Diencephalon (tissue), 2 donors: ENCODE data around the genes HNRNPH3, KIFBP and TACR2.

- RAMPAGE, long total RNA: no peak
Measured at GRCh38 chr10:63242131-63242538, 109.0 kb downstream of the NRBF2 start.

GRCh38 chr10:63554742-63555246 is 33.6 kb downstream of the REEP3 start:
- RAMPAGE, long total RNA: no peak

GRCh38 chr10:63629923-63630406 is 108.8 kb downstream of the REEP3 start:
- RAMPAGE, long total RNA: no peak

DNA sequence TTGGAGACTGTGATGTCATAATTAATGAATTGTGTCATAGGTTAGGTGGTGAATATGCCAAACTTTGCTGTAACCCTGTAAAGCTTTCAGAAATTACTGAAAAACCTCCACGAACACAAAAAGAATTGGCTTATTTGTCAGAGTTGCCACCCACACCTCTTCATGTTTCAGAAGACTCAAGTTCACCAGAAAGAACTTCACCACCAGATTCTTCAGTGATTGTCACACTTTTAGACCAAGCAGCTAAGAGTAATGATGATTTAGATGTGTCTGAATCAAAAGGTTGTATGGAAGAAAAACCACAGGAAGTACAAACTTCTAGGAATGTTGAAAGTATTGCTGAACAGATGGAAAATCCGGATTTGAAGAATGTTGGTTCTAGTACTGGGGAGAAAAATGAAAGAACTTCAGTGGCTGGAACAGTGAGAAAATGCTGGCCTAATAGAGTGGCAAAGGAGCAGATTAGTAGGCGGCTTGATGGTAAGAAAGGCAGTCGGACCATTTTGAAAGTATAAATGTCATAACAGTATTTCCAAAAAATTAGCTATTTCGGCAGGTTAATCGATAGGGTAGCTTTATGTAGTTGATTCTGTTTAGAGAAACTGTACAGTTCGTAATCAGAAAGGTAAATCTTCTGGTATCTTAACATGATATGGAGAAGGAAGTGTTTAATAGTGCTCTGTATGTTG is 28.2 kb downstream of the SIRT1 start:
- RAMPAGE, long total RNA: no peak

- RAMPAGE, long total RNA: no peak
Measured at GRCh38 chr10:68005417-68006144, 69.5 kb downstream of the HERC4 start.

DNA sequence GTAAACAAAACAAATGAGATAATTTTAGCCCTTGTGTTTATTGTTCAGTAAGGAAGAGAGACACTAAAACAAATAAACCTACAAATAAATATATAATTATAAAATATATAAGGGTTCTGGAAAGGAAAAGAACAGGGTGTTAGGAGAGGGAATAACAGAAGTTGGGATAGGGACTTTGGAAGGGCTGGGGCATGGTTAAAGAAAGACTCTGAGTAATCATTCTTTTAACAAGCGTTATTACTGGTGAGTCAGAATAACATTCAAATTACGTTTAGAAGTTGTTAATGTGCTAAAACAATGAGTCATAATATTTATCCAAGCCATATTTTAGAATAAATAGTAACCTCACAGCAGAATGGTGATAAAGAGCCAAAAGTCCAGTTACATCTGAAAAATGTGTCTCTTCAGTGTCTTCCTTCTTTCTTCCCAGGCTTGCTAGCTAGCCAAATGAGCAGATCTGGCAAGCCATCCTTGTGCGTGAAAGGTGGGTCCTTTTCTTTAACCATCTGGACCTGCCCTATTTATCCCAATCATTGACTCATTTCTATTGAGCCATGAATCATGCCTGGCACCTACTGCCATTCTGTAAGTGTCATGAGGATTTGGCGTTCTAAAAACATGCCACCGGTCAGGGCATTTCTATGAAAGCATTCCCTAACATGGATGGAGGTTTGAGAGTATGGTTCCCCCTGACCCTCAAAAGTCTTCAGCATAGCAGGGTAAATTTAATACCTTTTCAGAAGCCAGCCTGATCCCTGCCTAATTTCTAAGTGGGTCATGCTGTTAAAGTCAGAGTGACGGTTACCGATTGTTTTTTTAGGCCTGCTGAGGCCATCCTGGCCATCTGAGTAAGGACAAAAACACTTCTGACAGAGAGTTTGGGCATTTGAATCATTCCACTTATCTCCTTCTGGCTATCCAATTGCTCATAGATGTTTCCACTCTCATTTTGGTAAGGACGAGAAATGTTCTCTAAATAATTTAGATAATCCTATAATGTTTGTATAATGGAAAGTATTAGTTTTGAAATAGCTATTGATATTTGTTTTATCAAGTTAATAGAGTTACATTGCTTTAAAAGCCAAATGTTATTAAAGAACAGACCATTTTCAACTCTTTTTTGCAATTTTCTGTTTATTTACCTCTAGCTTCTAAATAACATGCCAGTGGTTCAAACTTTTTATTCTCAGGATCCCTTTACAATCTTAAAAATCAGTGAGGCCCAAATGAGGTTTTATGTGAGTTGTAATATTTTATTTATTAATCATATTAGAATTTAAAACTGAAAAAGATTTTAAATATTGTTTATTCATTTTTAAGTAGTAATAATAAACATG is 27.0 kb downstream of the MYPN start:
- RAMPAGE, long total RNA: no peak

- RAMPAGE, long total RNA: no peak
Measured at GRCh38 chr10:68318424-68318827, 13.4 kb upstream of the HNRNPH3 start.

GRCh38 chr10:68332003-68332215 is at the start of gene HNRNPH3:
Gene HNRNPH3, plus strand, starts transcription at chr10:68332064.
- RAMPAGE, long total RNA: start-site peak on the plus strand at chr10:68332037-68332115, 1,697 and 2,005 reads in 2 replicates

DNA sequence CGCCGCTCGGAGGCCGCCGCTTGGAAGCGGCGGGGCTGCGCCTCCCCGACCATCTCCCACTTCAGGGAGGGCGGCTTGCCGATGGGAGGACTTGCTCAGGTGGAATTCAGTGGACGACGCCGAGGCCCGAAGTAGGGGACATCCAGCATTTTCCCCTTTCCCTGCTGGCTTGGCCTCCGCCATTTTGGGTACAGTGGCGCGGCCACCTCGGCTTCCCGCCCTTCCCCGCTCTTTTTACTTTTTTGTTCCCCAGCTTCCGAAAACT is 389 bp downstream of the HNRNPH3 start:
- RAMPAGE, long total RNA: no peak

- RAMPAGE, long total RNA: no peak
Measured at GRCh38 chr10:68342265-68343490, 9.9 kb upstream of the PBLD start.

- RAMPAGE, long total RNA: no peak
Measured at GRCh38 chr10:68526542-68526855, 824 bp downstream of the SLC25A16 start.

- RAMPAGE, long total RNA: no peak
Measured at GRCh38 chr10:68562570-68562929, 2.4 kb downstream of the TET1 start.

GRCh38 chr10:68988419-68989469 is at the start of gene KIFBP:
Gene KIFBP, plus strand, starts transcription at chr10:68988803.
- RAMPAGE, long total RNA: no peak

GRCh38 chr10:69232729-69233445 is 12.8 kb downstream of the HKDC1 start:
- RAMPAGE, long total RNA: no peak

DNA sequence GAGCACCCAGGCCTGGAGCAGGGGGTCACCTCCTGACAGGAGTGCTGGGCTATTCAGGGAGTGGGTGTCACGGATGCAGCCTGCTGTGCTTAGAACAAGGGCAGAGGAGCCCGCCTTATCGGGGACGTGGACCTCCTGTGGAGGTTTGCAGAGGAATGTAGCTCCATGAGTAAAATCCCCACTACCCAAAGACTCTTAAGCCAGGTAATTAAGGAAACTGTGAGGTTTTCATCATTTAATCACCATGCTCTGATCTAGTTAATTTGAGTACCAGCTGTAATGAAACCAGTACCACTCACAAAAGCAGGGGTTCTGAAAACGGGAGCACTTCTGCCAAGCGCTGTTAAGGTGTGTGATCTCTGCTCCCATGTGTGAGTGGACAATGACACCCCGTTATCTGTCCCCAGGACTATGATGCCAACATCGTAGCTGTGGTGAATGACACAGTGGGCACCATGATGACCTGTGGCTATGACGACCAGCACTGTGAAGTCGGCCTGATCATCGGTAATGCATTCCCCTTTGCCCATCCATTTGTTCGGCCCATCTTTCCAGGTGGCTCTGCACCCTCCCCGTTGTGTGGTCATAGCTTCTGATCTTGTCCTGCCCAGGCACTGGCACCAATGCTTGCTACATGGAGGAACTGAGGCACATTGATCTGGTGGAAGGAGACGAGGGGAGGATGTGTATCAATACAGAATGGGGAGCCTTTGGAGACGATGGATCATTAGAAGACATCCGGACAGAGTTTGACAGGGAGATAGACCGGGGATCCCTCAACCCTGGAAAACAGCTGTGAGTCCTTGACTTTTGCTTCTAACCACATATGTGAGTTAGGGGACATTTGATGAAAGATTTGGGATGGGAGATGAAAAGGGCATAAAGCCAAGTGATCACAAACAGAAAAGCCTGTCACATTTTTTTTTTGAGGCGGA is 47.6 kb downstream of the TACR2 start:
- RAMPAGE, long total RNA: no peak

GRCh38 chr10:69389765-69390544 is 26.8 kb downstream of the TACR2 start:
- RAMPAGE, long total RNA: no peak

- RAMPAGE, long total RNA: no peak
Measured at GRCh38 chr10:69391774-69392567, 24.7 kb downstream of the TACR2 start.

DNA sequence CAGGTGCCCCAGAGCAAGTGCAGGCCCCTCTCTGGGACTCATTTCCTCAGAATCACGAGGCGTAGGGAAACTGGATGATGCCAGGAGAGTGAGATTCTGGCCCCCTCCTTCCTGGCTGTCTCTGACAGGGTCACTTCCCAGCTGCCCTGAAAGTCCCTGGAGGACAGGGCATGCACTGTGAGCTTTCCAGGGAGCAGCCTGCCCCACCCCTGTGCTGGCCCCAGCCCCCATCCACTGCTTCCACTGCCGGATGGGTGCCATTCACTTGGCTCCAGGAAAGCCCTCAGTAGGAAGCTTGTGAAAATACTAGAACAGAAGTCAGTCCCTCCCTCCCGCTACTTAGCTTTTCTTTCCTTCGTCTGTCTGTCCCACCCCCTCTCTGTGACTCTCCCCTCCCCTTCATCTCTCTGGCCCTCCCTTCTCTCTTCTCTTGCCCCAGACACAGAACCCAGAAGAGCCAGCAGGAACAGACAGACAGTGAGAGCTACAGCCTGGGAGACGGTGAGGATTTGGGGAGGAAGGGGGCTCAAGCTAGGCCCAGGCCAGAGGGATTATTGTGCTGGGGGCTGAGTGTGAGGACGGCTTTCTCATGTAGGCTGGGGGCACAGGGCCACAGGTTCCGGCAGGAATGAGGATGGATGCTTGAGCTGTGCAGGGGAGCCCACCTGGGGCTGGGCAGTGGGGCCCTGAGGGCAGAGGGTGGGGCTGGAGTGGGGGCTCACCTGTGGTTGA is 10.2 kb downstream of the TACR2 start:
- RAMPAGE, long total RNA: no peak

DNA sequence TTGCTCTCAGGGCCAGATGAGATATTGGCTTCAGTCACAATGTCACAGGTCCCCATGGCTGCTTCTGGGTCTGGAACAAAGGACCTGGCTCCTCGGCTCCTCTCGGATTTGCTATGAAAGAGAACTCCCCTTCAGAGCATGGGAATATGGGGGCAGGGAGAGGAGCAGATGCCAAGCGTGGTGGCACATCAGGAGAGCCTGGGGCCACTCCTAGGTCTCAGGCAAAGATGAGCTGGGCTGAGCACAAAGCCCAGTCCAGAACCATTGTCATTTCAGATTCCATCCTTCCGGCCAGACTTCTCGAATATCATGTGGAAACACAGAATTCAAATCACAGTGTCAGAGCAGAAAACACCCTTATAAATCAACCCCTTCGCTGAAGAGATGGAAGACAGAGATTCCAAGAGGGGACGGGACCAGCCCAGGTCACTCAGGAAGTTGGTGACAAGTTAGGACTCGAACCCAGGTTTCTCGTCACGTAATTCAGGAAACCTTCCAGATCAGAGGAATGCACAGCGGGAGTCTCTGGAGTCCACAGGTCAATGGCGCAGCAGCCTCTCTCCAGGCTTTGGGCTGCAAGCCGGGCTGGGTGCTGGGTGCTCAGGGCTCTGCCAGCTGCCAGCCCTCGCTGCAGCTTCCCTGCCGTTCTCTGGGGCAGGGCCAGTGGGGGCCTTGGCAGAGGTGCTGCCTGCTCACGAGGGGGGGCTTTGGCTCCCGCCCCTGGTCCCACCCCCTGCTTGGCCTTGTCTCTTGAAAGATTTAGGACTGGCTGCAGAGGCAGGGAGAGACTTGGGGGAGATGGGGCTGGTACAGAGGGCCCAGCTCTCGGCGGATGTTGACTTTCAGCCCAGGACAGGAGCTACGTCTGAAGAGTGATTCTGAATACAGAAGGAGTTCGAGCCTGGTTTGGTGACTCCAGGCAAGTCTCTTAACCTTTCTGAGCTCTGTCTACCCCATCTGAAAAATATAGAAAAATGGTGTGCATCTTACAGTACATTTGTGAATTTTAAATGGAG is at the start of gene TACR2:
Gene TACR2, minus strand, starts transcription at position 651 of the 1,016 bp plus-strand sequence.
- RAMPAGE, long total RNA: no peak

GRCh38 chr10:69438554-69439218 is 12.6 kb upstream of the TSPAN15 start:
- RAMPAGE, long total RNA: no peak